Bronchial lymph node (tissue), 1 donor: ENCODE measurements around a stretch of chr3.

DNA sequence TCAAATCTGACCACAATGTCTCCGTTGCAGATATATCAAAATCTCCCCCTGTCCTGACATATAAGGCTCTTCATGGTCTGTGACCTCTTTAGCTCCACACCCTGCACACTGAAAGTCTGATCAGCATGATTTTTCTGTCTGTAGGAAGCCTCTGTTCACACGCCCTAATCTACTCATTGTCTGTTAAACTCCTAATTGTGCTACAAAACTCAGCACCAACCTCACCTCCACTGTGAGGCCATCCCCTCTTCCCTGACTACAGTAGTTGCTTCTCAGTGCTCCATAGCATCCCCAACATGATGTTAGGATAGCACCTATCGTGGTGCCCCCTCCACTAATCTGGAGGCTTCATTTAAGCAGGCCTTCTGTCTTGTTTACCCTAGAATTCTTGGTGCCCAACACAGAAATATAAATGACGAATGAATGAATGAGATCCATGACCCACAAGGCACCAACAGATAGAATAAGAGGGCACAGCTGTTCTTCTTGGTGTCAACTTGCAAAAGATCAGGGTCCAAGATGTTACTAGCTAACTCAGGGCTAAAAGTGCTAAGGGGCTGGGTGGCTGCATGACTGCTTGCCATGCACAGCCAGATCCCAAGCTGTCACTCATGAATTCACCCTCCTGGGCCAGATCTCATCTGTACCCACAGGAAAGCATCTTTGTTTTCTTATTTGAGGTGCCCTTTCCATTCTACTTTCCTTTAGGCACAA, 55.2 kb upstream of the HEG1 start:
- PRO-cap = no peak

DNA sequence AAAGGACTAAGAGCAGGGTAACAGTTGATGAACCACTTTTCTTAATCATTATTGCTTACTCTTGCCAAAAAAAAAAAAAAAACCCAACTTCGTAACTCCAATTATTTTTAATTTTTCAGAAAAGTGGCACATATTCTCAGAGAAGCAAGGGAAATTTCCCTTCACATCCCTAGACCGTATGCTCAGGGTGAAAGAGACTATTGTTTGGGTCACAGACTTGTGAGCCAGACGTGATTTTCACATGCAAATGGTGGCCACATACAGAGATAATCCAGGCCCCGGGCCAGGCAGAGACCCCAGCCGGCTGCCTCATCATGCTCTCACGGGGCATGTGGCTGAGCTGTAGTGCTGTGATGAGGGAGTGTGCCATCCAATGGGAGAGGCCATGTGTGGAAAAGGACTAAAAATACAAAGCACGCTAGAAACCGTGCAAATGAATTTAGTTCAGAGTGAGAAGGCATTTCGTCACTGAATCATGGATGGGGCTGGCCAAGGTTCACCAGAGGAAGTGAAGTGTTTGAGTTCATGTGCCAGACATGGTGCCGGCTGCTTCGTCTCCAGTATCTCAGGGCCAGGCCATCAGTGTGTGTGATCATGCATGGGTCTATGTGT, 56.7 kb downstream of the SLC12A8 start:
- PRO-cap = no peak

- PRO-cap = no peak
Observed at GRCh38 chr3:125362057-125362926, 12.8 kb downstream of the ZNF148 start.

DNA sequence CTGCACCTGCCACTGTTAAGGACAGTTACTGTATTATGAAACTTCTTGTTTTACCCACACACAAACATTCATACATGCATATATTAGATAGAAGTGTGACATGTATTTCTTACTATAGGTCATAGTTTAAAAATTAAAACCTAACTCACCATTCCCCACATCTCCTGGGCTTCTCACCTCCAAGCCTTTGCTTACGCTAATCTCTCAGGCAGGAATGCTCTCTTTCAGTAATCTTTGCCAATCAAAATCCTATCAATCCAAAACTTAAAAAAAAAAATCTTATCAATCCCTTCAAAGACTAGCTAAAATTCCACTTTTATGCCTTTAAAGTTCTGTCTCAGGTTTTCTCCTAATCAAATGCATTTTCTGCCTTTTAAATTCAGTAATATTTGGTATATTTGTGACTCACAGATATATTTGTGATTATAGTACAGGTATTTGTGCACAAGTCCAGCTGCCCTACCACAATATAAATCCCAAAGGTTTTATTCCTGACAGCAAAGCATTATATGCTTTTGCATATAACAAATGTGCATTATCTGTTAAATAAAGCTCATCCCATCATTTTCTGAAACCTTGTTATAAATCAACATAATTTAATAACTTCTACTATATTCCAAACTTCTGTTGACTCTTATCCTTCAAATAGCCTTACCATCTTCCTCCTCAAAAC, 8.4 kb downstream of the ZNF148 start:
- PRO-cap = no peak

DNA sequence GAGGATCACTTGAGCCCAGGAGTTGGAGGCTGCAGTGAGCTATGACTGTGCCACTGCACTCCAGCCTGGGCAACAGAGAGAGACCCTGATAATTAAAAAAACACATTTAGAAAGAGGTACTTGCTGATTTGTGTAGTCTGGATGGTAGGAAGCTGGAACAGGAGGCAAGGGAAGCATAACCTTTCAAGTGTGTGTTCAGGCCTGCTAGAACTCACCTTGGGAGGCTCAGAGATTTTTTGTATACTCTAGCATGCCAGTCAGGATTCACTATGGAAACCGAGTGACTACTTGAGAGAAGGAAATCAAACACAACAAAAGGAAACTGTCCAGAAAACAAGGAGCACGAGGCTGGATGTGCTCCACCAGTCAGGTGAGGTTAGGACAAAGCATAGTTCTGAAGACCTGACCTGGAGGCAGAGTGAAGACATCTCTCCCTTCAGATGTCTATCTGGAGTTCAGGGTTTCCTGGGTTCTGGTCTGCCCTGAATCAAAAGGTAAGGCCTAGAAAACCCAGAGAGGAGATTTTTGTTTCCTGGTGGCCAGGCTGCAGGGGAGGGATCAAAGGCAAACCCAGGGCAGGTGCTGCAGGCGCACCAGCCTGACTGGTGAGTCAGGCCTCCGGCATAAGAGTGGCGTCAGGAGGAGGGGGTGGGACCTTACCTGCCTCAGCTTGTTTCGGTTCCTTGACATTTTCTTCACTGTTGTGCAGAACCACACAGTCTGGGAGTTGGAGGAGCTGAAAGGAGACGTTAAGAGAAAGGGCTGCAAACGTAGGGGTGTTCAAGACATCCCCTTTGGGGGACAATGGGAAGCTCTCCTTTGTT, 52.1 kb upstream of the OSBPL11 start:
- PRO-cap = no peak

DNA sequence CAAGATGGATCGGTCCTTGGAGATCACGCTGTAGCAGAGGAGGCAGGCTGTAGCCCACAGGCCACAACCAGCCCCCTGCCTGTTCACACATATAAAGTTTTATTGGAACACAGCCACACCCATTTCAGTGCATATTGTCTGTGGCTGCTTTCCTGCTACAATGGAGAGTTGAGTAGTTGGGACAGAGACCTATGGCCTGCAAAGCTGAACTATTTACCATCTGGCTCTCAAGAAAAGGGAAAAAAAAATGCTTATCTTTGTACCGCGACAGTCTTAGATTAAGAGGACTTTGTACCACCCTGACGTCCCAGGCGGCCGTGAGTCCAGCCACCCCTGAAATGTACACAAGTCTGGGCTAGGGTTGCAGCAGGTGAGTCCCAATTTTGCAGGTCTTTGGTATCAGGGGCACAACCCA, 179.2 kb upstream of the OSBPL11 start:
- PRO-cap = no peak

GRCh38 chr3:125799145-125799797, 169.7 kb upstream of the ROPN1B start:
- PRO-cap = no peak

DNA sequence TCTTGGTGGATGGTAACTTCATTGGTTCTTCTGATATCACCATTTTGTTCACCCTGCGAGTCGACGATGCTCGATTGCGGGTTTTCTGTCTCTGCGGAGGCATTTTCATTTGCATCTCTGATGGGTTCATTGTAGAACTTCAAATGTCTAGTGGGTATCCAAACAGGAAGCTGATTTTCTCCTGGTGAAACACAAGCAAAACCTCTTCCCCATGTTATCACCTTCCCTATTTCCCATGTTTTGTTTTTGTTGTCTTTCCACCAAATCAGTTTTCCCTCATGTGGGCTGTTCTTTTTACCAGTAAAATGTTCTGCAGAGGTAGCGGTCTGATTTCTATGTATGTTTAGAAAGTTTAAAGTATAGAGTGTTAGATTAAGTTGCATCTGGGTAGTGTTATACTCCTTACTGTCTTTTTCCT, 168.3 kb upstream of the ROPN1B start:
- PRO-cap = no peak

- PRO-cap = no peak
Observed at GRCh38 chr3:125915224-125915630, 53.8 kb upstream of the ROPN1B start.

- PRO-cap = unidirectional peak, minus-strand start at chr3:125915714; unidirectional peak, minus-strand start at chr3:125915909; bidirectional peak, plus-strand start at chr3:125916664, minus-strand start at chr3:125916358
Observed at GRCh38 chr3:125915631-125916454, 53.1 kb upstream of the ROPN1B start.

DNA sequence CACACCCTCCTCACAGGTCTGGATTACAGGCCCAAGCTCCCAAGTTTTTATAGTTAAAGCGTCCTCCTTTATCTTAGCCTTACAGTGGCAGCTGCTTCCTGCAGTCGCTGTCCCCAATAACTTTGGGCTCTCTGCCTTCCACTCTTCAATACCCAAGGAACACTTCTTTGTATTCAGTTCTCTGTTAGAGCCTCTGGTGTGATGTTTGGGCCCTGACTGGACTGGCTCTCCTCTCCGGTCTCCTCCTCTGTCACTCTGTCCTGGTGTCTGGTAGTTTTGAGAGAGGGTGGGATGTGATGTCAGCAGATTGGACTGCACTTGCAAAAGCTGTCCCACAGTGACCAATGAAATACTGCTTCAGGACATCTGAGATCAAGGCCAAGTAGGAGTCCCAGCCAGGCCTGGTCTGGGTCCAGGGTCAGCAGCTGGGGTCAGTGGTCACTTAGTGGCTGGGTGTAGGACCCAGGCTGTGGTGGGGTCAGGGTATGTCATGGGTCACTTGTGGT, 21.0 kb downstream of the ALDH1L1 start:
- PRO-cap = no peak

DNA sequence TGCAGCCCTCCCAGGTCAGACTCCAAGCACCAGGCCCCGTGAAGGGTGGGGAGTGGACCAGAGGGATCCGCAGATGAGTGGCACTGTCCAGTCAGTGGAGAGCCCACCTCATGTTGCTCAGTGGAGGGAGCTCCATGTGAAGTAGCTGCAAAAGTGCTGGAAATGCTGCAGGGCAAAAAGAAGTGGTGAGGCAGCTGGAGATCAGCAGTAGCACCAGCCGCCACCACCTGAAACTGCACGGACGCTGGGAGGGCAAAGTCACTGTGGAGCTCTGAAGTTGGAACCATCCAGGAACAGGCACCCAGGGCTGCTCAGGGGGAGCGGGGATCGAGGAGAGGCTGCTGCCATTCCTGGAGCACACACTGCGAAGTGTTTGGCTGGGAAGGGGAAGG, 6.3 kb upstream of the ALDH1L1 start:
- PRO-cap = no peak

DNA sequence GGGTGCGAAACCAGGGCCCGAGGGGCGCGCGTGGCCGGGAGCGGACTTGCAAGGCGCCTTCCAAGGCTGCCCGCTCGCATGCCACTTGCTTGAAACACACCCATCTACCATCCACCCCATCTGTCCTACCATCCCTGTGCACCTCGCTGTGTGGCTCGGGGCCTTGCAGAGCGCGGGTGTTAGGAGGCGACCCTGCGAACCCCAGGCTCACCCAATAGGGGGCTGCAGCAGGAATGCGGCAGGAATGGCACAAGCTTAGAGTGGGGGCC, 273 bp downstream of the CFAP100 start:
- PRO-cap = no peak

GRCh38 chr3:126441409-126442082, 34.1 kb downstream of the ZXDC start:
- PRO-cap = no peak

DNA sequence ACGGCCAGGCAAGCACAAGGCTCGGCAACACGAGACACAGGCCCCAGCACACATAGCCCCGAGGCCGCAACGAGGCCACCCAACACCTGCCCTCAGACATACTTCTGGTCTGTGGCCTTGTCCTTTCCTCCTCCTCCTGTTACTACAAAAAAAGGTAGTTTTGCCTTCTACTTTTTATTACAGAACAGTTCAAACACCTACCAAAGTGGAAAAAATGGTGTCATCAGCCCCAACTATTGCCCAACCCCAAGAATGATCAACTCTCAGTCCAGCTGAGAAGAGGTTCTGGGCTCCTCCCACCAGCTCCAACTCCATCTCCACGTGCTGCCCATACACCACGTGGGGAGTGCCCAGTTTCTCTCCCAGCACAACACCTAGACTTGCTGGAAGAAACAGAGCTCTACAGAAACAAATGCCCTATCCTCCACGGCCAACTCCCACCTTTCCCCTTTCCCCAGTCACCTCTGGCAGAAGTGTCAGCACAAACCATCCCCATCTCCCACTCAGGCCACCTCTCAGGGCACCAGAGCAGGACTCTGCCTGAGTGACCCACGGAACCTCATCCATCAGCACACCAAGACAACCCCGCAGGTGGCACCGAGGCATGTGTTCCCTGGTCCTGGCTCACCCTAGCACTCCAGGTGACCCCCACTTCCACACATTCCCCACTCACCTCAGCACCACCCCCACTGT, 7.4 kb downstream of the ZXDC start:
- PRO-cap = no peak

DNA sequence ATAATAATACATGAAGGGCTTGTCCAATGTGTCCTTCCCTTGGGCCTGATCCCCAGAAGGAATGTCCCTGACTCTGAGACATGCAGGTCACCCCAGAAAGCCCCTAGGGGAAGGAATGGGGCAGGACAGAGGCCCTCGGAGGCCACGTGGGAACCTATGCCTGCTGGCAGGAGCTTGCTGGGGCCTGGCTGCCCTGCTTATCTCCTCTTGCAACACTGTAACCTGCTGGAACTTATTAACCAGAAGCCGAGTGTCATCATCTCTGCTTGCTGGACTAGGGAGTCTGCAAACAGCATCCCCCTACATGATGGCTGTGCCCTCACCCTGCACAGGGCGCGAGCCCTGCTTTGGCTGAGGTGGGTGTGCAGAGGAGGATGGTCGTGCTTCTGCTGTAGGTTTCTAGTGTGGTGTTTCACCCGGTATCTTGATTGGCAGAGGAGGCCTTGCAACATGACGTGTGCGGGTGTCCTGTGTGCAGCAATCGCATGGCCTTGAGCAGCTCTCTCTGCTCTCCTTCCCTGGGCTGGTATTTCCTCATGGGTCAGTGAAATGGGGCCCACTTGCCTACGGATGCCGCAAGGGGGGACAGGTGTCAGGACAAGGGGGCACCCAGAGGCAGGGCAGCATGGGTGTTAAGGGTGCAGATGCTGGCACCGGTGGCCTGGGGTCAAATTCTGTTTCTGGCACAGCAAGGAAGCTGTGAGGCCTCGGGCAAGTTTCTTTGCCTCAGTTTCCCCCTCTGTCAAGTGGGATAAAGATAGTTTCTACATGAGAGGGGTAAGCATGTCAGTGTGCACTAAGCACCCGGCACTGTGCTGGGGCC, 5.1 kb downstream of the CHST13 start:
- PRO-cap = no peak

GRCh38 chr3:126530081-126530976, 6.4 kb downstream of the CHST13 start:
- PRO-cap = no peak

GRCh38 chr3:126782504-126783026, 78.5 kb downstream of the CHCHD6 start:
- PRO-cap = no peak

- PRO-cap = no peak
Observed at GRCh38 chr3:126983252-126983691, 357 bp downstream of the PLXNA1 start.

DNA sequence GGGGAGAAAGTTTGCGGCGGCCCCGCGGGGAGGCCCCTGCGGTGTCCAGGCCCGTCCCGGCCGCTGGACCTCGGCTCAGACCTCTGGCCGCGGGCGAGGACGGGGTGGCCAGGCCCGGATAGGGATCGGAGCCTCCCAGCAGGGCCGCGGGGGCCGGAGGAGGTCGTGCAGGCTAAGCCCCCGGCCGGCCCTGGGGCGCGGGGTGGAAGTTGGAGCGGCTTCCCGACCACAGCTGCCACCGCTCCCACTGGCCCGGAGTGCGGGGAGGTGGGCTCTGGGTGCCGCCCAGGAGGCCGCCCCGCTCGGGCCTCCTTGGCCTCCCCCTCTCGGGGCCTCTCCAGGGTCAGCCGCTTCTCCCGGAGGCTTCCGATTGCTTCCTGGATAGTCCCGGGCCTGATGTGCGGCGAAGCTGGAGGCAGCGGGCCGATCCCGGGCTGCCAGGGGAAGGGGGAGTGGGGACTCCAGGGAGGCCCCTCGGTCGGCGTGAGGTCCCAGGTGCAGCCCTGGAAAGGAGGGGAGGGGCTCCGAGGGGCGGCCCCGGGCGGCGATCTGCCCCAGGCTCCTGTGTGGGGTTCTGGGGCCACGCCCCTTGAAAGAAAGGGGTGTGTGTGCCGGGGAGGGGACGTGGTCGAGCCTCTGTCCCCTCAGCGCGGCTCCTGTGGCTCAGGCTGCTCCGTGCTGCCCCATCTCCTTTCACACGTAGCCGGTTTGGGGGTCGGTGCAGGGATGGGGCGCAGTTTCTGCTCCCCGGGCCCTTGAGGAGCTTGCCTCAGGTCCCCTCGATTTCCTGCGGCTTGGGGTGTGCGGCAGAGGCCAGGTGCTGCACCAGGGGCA, 994 bp downstream of the PLXNA1 start:
- PRO-cap = no peak